ENCODE measurements around a stretch of chr4.

DNA sequence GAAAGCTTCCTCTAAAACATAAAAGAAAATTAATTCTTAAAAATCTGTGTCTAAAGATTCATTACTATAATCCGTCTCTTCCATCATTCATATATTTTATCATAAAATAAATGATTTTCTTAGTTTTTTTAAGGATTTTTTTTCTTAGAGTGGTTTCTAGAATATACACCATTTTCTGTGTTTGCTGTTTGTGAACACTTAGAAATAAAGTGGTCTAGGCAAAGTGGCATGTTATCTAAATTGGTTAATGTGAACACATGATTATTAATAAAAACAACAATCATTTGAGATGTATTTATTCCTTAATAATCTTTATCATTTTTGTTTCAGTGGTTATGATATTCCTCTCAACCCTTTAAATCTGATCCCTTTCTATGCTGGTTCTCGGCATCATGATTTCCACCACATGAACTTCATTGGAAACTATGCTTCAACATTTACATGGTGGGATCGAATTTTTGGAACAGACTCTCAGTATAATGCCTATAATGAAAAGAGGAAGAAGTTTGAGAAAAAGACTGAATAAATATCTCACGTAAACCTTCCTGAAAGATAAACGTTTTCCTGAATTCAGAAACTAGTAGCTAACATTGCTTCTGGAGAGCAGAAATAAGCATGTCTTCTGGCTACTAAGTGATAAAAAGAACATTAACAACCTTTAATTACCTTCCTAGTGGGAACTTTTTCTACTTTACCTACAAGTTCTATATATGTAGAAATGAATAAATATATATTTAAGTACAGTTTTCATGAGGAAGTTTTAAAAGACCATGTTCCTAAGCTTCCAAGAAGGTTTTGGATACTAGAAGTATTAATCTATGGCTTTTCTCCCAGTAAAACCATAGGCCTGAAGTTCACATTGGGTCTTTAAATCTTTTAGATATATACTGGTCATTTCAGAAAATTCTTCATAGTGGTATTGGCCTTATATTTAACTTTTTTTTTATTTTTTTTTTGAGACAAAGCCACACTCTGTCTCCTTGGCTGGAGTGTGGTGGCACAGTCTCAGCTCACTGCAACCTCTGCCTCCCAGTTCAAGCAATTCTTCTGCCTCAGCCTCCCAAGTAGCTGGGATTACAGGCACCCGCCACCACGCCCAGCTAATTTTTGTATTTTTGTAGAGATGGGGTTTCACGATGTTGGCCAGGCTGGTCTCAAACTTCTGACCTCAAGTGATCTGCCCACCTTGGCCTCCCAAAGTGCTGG is 14.4 kb downstream of the MSMO1 start:
- PRO-cap, 2 experiments, result no peak in any of the 2 experiments
- RAMPAGE, long total RNA, 5 experiments, result no peak in any of the 5 experiments

DNA sequence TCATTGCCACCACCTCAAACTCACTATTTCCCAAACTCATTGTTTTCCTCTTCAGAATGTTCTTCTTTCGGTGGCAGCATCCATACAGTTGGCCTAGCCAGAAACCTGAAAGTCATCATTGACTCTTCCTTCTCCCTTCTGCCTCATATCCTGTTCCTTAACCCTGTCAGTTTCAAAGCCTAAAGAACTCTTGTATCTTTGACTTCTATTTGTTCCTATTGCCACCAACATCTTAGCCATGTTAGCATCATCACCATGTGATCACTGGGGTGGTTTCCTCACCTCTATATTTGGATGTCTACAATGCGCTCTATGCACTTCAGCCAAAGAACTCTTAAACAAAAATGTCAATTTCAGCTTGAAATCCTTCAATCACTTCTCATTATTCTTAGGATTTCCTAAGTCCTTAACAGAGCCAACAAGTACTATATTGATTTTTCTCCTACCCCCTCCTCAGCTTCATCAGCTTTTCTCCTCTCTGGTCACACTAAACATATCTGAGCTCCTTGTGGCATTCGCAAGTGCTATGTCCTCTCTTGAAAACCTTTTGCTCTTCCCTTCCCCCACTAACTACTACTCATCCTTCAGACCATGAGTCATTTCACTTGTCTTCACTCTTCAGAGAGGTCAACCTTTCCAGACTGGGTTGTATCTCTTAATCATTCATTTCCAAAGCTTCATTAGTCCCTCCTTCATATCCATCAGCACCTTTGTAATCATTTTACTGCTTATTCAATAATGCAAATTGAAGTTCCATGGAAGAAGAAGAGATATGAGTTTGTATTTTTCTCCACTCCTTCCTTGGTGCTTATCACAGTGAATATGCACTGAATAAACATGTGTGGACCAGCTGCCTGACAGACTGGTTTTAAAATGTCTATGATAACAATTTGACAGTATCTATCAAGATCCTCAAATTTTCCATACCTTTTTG is 28.7 kb downstream of the DDX60L start:
- PRO-cap, 2 experiments, result no peak in any of the 2 experiments
- RAMPAGE, long total RNA, 5 experiments, result no peak in any of the 5 experiments

GRCh38 chr4:168662408-168663014 is 165.7 kb downstream of the PALLD start:
- PRO-cap, 2 experiments, result no peak in any of the 2 experiments
- RAMPAGE, long total RNA, 5 experiments, result no peak in any of the 5 experiments

DNA sequence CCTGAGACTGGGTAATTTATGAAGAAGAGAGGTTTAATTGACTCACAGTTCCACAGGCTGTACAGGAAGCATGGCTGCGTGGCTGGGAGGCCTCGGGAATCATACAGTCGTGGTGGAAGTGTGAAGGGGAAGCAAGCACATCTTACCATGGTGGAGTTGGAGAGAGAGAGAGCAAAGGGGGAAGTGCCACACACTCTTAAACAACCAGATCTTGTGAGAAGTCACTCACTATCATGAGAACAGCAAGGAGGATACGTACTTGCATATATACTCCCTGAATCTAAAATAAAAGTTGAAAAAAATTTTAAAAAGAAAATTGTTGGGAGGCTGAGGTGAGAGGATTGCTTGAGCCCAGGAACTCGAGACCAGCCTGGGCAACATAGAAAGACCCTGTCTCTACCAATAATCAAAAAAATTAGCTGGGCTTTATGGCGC is 206.9 kb downstream of the CBR4 start:
- PRO-cap, 2 experiments, result no peak in any of the 2 experiments
- RAMPAGE, long total RNA, 5 experiments, result no peak in any of the 5 experiments

GRCh38 chr4:168860185-168860608 is 149.9 kb downstream of the CBR4 start:
- PRO-cap, 2 experiments, result no peak in any of the 2 experiments
- RAMPAGE, long total RNA, 5 experiments, result no peak in any of the 5 experiments

DNA sequence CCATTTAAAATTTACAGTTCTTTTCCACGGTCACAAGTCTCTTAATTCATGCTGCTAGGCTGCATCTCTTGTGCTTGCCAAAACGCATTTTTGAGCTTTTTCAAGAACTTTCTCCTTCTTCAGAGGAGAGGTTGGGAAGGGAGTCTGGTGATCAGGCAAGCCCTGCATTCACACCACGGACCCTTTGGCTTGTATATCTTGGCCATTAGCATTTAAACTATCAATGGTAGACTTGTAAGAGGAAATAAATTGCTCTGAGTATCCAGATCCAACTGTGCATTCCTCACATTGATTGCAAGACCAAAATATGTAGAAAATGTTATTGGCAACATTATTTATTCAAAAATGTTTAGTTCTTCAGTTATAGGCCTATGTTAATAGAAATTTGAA is 144.8 kb downstream of the CBR4 start:
- PRO-cap, 2 experiments, result peak in 1 of 2 experiments; most common plus-strand start position 122 of the sequence (in 1)
- RAMPAGE, long total RNA, 5 experiments, result no peak in any of the 5 experiments

- PRO-cap, 2 experiments, result no peak in any of the 2 experiments
- RAMPAGE, long total RNA, 5 experiments, result no peak in any of the 5 experiments
These were observed 82.9 kb downstream of the CBR4 start for GRCh38 chr4:168926811-168927979.

- PRO-cap, 2 experiments, result no peak in any of the 2 experiments
- RAMPAGE, long total RNA, 5 experiments, result no peak in any of the 5 experiments
These were observed 19.9 kb downstream of the SH3RF1 start for GRCh38 chr4:169250862-169251285.

GRCh38 chr4:169269834-169270724 is 677 bp downstream of the SH3RF1 start:
- PRO-cap, 2 experiments, result peak in 2 of 2 experiments; most common plus-strand start chr4:169270319 (in 2); most common minus-strand start chr4:169270063 (in 1)
- RAMPAGE, long total RNA, 5 experiments, result no peak in any of the 5 experiments

DNA sequence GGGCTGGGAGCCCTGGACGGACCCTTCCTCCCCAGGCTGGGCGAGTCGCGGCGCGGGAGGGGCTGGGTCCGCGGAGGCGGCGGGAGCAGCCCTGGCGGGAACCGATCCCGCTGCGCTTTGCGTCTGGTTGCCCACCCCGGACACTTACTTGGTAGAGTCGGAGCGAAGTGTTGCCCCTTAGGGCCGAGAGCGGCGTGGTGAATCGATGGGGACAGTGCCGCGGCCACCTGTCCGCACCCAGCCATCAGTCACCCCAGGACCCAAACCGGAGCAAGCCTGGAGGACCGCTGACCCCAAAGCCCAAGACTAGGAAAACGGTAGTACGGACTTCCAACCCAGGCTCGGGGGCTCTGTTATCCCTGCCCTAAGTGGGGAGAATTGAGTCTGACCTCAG is 701 bp upstream of the SH3RF1 start:
- PRO-cap, 2 experiments, result peak in 2 of 2 experiments; most common plus-strand start position 198 of the sequence (in 1); most common minus-strand start position 119 of the sequence (in 1)
- RAMPAGE, long total RNA, 5 experiments, result no peak in any of the 5 experiments

DNA sequence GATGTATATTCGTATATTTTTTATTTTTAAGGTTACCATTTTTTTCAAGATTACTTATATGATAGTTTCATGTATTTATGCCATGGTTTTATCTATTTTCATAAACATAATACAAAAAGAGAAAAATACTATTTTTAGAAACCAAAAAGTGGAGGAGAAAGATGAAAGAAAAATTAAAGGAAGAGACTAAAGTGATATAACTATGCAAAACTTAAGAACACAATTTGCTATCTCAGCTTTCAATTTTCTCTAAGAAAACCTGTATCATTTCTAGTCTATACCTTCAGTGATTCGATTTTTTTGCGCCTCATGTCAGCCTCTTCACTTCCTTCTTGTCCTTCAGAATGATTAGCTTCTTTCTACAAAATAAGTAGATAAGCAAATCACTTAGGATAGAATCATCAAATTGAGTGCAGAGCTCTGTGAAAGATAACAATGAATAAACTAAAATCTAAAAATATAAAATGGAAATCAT is 104.9 kb downstream of the NEK1 start:
- PRO-cap, 2 experiments, result no peak in any of the 2 experiments
- RAMPAGE, long total RNA, 5 experiments, result no peak in any of the 5 experiments

- PRO-cap, 2 experiments, result no peak in any of the 2 experiments
- RAMPAGE, long total RNA, 5 experiments, result no peak in any of the 5 experiments
These were observed 842 bp upstream of the NEK1 start for GRCh38 chr4:169613003-169613847.

DNA sequence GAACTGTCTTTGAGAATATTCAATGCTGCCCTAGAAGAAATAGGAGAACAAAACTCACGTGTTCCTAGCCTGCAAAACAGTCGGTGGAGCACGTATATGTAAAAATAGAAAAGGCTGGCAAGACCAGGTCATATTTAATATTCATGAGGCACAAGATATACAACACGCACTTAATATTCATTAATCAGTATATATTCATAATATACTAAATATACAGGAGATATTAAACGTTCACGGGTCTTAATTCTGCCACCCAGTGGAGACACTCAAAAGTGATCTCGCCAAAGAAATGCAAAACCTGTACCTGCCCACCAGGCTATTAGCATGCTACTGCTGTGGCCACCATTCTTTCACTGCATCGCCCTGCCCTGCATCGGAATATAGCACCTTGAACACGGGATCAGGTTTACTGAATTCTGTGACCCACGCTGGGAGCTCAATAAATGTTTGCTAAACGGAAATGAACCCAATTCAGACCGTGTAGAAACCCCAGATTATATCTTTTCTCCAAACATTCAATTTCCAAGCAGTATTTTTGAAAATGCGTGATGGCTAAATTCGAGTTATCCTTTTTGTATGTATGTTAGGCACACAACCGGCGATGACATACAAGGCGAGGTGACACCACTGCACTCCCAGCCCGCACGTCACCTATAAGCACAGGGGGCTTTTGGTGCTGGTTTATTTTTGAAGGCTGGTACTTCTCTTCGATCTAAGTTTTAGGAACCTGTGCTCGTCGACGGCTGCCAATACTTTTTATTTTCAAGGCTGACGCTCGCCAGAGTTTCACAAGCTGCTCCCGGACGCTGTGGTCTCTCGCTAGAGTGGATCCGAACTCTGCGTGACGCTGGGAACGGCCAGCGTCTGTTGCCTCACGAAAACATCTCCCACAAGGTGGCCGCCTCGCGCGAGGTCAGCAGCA is 750 bp upstream of the CLCN3 start:
- PRO-cap, 2 experiments, result peak in 2 of 2 experiments; most common plus-strand start position 322 of the sequence (in 1)
- RAMPAGE, long total RNA, 5 experiments, result no peak in any of the 5 experiments

GRCh38 chr4:169621189-169621401 is 717 bp downstream of the CLCN3 start:
- PRO-cap, 2 experiments, result no peak in any of the 2 experiments
- RAMPAGE, long total RNA, 5 experiments, result no peak in any of the 5 experiments

- PRO-cap, 2 experiments, result no peak in any of the 2 experiments
- RAMPAGE, long total RNA, 5 experiments, result no peak in any of the 5 experiments
These were observed 30.1 kb downstream of the CLCN3 start for GRCh38 chr4:169650347-169651060.

DNA sequence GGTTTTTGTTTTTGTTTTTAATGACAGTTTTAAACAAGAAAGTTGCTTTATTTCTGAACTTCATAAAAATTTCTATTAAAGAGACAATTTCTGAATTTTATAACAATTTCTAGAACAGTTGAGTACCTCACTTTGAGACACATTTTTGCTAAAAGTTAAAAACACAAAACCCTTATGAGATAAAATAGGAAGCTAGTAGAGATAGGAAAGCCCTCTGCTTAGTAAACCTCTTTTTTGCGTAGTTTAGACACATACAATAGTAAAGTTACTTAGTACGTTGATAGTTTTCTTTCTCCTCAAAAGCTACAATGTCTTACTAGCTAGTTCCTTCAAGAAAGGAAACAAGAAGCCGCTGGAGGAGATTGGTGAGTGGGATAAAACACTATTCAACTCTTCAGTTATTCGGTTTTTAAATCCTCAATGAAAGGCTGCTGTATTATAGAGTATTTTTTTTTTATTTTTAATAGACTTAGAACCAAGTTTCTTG is 38.9 kb downstream of the CLCN3 start:
- PRO-cap, 2 experiments, result no peak in any of the 2 experiments
- RAMPAGE, long total RNA, 5 experiments, result no peak in any of the 5 experiments

DNA sequence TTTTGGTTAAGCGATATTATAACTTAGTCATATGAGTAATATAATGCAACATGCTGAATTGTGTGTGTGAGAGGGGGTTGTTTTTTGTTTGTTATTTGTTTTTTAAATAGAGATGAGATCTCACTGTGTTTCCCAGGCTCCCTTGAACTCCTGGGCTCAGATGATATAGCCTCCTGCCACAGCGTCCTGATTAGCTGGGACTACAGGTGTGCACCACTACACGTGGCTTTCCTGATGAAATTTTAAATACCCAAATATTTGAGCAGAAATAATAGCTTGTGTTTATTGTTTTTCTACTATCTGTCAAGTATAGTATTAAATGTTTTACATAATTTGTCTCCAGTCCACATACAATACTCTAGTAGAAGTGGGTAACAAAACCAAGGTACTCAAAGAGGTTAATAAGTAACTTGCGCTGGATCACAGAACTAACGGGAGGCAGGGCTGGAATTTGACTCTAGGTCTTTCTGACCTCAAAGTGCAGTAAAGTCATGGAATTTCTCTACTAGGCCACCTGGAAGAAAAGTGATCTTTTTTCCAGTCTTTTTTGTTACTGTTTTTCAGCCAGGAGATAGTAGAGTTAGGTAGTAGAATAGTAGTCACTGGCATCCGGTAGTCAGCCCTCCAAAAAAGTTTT is 47.8 kb downstream of the CLCN3 start:
- PRO-cap, 2 experiments, result no peak in any of the 2 experiments
- RAMPAGE, long total RNA, 5 experiments, result no peak in any of the 5 experiments

DNA sequence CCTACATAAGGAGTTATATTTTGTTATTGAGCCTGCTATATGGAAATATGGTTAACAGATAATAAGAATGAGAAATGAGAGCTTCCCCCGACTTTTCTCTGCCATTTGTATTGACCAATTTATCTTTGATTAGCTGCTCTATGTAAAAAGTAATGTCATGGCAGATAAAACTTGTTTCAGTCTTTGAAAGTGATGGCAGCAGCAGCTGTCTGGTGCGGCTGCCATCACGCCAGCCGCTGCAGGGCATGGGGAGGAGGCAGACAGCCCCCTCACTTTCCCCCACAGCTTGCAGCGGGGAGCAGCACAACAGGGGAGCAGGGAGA is 13.6 kb upstream of the MFAP3L start:
- PRO-cap, 2 experiments, result no peak in any of the 2 experiments
- RAMPAGE, long total RNA, 5 experiments, result no peak in any of the 5 experiments

- PRO-cap, 2 experiments, result no peak in any of the 2 experiments
- RAMPAGE, long total RNA, 5 experiments, result no peak in any of the 5 experiments
These were observed 616.0 kb upstream of the GALNTL6 start for GRCh38 chr4:171197257-171197569.

GRCh38 chr4:171676925-171677124 is 136.4 kb upstream of the GALNTL6 start:
- PRO-cap, 2 experiments, result no peak in any of the 2 experiments
- RAMPAGE, long total RNA, 5 experiments, result no peak in any of the 5 experiments